AG04450 (cell line): ENCODE data around the gene PLA2G4E.

GRCh38 chr15:40941079-40942189 lies 11.8 kb upstream of the CHAC1 start:
- CAGE, long polyA plus RNA = no peak
- RRBS = under 1% methylated on average over 52 of the region's 92 CpGs

- CAGE, long polyA plus RNA = no peak
- RRBS = no CpG with 5 or more reads among the region's 17 CpGs
Measured at GRCh38 chr15:40960891-40961521, 7.7 kb downstream of the CHAC1 start.

GRCh38 chr15:40985306-40986270 lies 32.3 kb downstream of the CHAC1 start:
- CAGE, long polyA plus RNA = no peak
- RRBS = no CpG with 5 or more reads among the region's 12 CpGs

DNA sequence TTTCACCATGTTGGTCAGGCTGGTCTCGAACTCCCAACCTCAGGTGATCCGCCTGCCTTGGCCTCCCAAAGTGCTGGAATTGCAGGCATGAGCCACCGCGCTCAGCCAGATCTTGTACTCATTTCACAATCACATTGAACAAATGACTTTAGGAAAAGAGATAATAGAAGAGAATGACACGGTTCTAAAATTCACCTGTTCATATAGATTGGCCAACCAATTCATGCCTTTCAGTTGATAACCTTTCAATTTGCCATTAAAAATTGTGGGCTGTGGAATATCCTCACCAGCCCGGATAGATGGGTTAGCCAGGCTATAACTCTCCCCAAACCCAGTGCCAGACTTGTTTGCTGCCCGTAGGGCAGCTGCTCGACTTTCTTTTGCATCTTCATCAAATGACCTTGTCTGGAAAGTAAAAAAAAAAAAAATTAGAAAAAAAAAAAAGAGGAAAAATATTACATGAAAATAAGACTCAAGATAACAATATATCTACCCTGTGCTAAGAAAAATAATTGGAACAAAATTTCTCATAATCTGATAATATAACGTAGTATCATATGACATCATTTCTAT lies 44.3 kb downstream of the INO80 start:
- CAGE, long polyA plus RNA = no peak
- RRBS = no CpG with 5 or more reads among the region's 9 CpGs

GRCh38 chr15:41085219-41085854 lies 30.7 kb downstream of the INO80 start:
- CAGE, long polyA plus RNA = no peak
- RRBS = no CpG with 5 or more reads among the region's 7 CpGs

GRCh38 chr15:41116753-41116907 lies 550 bp upstream of the INO80 start:
- CAGE, long polyA plus RNA = no peak
- RRBS = no CpG with 5 or more reads among the region's 3 CpGs

DNA sequence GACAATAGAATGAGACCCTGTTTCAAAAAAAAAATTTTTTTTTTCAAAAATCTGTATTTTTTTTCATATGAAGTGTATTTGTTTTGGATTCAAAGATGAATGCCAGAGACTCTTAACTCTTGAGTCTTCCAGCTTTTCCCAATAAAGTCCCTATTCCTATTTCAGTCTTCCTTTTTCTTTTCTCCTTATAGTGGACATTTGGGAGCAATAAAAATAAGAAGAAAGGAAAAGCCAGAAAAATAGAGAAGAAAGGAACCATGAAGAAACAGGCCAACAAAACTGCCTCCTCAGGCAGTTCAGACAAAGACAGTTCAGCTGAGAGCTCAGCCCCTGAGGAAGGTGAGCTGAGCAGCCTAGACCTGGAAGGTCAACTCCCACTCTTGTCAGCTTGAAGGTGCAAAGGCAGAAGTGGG lies 35.8 kb downstream of the RTF1 start:
- CAGE, long polyA plus RNA = no peak

GRCh38 chr15:41503334-41503875 lies 9.7 kb downstream of the ITPKA start:
- CAGE, long polyA plus RNA = no peak
- RRBS = 25% methylated on average over 6 of the region's 14 CpGs

- CAGE, long polyA plus RNA = no peak
- RRBS = no CpG with 5 or more reads among the region's 6 CpGs
Measured at GRCh38 chr15:41669363-41670106, 104.7 kb upstream of the MAPKBP1 start.

GRCh38 chr15:41894648-41895967 lies 1.3 kb upstream of the SPTBN5 start:
- CAGE, long polyA plus RNA = no peak
- RRBS = no CpG with 5 or more reads among the region's 40 CpGs

GRCh38 chr15:41897175-41898259 lies 3.7 kb upstream of the SPTBN5 start:
- CAGE, long polyA plus RNA = no peak
- RRBS = no CpG with 5 or more reads among the region's 22 CpGs

DNA sequence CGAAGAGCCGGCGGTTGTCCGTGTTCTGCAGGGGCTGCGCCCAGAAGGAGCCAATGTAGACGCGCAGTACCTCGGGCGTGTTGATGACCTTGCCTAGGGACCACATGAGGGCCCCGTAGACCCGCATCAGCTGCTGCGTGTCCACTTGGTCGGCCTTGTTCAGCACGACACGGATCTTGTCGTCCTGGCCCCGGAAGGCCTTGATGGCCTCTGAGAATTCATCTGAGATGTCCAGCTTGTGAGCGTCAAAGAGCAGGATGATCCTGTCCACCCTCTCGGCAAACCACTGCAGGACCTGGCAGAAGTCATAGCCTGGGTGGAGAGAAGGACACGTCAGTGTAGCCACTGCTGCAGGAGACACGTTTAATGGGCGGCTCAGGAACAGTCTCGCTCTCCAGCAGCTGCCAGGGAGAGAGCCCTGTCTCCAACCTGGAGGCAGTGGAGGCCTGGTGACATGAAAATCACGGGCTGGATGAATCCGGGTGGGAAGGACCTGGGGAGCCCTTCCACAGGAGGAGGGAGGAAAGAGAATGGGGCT lies 25.5 kb upstream of the SPTBN5 start:
- CAGE, long polyA plus RNA = no peak
- RRBS = no CpG with 5 or more reads among the region's 25 CpGs

DNA sequence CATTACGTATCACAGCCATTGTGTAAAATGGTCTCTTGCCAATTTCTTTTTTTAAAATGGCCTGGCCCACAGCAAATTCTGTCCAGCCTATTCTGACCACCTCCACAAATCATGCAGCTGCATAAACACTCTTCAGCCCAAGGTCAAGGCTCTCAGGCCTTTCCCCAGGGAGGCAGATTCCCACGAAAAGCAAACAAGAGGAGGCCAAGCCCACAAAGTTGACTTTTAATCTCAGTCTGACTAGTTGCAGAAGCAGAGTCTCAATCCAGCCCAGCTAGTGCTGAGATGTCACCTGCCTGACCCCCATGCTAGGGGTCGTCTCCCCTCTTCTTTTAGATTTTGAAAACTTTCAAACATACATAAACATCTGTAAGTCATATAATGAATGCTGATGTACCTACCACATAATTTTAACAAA lies 26.4 kb upstream of the SPTBN5 start:
- CAGE, long polyA plus RNA = no peak
- RRBS = no CpG with 5 or more reads among the region's 3 CpGs

DNA sequence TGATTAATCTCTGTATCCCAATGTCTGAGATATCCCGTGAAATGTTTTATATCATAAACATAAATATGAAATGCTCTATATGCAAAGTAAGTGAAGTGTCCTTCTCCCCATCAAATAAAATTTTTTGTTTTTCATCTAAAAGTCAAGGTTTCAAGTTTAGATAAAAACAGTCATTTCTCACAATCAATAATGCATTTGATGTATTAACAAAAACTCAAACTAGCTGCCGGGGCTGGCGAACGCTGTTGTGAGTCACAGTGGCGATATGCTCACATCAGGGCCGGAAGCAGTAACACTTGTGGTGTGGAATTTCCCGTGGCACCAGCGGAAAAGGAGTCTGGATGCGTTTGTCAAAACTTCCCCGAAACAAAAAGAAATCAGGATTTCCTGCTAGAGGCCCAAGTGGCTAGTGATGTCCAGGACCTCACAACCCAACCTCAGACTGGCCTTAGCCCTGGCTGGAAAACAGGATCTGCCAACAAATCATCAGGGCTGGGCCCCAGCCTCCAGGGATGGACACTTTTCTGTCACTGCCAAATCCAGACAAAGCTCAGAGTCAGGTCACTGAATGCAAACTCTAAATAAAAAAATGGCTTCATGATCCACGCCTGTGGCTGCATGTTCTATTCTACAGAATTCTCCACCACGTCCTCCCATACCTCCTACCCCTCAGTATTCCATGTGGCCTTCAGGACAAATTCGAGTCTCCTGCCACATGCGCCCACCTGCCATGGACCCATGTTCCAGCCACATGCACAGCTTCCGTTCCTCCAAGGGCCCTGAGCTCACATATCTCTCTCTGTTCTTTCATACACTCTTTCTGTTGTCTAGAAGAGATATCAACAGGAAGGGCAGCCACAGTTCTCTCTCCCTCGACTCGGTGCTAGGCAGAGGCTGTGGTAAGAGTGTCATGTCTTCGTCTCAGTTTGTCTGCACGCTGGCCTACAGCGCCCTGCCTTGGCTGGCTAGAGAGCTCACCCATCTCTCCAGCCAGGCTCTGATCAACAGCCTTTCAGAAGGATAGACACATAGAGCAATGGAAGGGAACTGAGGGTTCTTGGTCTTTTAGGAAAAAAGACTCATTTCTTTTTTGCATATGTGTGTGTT lies 35.5 kb downstream of the EHD4 start:
- CAGE, long polyA plus RNA = no peak
- RRBS = 82% methylated on average over 5 of the region's 20 CpGs

DNA sequence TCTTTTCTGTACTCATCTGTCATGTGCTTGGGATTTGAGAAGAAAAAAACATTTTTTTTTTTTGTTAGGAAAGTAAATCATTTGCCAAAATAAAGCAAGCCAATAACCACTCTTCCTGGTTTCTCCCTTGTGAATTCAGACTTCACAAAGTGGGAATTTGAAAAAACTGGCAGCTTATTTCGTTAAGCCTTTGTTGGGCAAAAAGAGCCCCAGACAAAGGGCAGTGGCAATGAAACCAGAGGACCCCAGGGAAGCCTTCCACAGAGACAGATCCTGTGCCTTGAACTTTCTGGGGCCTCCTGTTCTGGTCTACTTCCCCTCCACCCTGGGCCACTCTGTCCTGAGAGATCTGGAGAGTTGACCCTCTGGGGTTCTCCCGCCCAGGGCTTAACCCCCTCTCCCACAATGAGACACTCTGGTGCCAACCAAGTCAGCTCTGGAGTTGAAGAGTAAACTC lies 20.9 kb downstream of the EHD4 start:
- CAGE, long polyA plus RNA = no peak
- RRBS = no CpG with 5 or more reads among the region's 2 CpGs

GRCh38 chr15:41974715-41975141 lies 2.4 kb upstream of the EHD4 start:
- CAGE, long polyA plus RNA = no peak
- RRBS = no CpG with 5 or more reads among the region's 5 CpGs

GRCh38 chr15:42020737-42021420 lies at the start of gene PLA2G4E:
Gene PLA2G4E, minus strand, starts transcription at chr15:42021042.
- CAGE, long polyA plus RNA = no peak
- RRBS = no CpG with 5 or more reads among the region's 6 CpGs

DNA sequence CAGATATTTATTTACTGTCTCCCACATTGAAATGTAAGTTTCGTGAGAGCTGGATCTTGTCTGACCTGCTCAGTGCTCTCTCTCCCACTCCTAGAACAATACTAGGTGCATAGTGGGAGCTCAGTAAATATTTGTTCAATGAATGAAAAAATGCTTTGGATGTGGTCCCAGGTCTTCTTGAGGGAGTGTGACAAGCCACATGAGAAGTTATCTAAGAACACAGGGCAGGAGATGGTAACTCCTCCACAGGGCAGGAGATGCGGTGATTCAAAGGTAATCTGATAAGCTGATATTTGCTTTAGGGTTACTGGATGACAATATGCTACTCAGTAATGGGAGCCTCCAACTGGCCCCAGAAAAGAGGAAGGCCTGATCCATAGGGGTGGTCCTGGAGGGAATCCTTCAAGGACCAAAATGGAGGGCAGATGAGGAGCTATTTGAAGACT lies 25.8 kb upstream of the PLA2G4E start:
- CAGE, long polyA plus RNA = no peak
- RRBS = no CpG with 5 or more reads among the region's 2 CpGs

DNA sequence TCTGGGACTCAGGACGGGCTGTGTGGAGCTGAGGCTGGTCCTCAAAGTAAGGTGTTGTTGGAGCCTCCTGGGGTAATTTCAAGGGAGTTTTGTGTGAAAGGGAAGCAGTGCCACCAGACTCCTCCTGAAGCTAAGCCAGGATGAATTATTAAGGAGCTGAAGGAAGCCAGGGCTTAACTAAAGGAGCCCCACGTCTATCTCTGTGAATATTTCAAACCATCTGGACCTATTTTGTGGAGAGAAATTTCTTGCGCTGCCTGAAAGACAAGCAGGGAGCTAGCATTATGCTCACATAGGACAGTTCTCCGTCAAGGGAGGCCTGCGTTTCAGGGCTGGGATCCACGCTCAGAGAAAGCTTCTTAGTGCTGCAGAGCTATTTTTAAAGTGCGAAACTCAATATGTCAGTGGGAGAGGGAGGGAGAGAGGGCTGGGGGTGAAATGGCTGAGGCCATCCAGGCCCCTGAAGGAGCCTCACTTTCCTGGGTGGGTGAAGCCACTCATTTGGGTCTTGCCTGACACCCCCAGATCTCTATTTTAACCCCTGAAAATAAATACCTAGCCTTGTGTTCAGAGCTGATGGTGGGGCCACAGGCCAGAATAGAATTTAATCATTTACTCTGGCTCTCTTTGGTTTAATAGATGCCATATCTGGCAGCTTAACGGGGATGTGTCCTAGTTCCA lies 30.0 kb upstream of the PLA2G4E start:
- CAGE, long polyA plus RNA = no peak
- RRBS = no CpG with 5 or more reads among the region's 8 CpGs

GRCh38 chr15:42226570-42227113 lies 18.5 kb upstream of the VPS39 start:
- CAGE, long polyA plus RNA = no peak
- RRBS = no CpG with 5 or more reads among the region's 5 CpGs